Skeletal muscle tissue (tissue), 7 donors: ENCODE measurements around the gene GPR78.

DNA sequence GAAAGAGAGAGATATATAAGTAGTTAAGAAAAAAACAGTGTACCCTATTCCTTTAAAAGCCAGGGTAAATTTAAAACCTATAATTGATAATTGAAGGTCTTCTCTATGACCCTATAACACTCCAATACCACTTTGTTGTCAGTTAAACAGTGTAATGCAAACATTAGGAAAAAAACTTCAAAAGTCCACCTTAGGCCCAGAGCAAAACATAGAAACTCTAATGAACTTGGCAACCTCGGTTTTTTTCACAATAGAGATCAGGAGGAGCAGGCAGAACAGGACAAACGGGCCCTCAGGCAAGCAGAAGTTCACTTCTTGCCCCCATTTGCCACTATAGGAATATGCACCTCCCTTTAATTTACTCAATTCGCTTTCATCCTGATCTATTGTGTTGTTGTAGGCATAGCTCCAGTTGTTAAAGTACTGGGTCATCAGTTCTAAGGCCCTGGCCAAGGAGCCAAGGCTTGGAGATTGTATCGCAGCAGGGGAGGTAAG lies 18.2 kb downstream of the ACOX3 start:
- PRO-cap, 3 experiments, result no peak in any of the 3 experiments
- RAMPAGE, long total RNA, result no peak
- RRBS, 2 experiments, result no CpG with 5 or more reads among the region's 4 CpGs

DNA sequence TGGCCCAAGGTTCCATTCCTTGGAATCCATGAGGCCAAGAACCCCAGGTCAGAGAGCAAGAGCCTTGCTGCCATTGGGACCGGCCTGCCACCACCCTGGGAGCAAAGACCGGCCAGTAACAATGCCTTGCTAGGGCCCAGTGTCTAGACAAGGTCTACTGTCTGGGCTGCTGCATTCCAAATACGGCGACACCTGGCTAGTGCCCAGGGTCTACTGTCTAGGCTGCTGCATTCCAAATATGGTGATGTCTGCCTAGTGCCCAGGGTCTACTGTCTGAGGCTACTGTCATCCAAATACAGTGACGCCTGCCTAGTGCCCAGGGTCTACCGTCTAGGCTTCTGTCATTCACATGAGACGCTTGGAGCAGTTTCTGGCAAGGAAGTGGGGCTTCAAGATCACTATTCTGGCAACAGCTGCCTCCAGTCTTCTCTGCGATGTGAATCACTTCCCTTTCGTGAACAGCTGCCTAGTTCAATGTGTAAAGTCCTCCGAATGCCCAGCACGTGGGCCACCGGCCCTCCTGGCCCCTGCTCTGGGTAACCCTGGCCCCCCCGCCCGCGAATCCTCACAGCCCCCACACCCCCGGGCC lies 12.8 kb downstream of the ACOX3 start:
- PRO-cap, 3 experiments, result peak in 1 of 3 experiments; most common plus-strand start position 469 of the sequence (in 1); most common minus-strand start position 534 of the sequence (in 1)
- RAMPAGE, long total RNA, result no peak
- RRBS, 2 experiments, result 4% methylated on average over 5 of the region's 16 CpGs

DNA sequence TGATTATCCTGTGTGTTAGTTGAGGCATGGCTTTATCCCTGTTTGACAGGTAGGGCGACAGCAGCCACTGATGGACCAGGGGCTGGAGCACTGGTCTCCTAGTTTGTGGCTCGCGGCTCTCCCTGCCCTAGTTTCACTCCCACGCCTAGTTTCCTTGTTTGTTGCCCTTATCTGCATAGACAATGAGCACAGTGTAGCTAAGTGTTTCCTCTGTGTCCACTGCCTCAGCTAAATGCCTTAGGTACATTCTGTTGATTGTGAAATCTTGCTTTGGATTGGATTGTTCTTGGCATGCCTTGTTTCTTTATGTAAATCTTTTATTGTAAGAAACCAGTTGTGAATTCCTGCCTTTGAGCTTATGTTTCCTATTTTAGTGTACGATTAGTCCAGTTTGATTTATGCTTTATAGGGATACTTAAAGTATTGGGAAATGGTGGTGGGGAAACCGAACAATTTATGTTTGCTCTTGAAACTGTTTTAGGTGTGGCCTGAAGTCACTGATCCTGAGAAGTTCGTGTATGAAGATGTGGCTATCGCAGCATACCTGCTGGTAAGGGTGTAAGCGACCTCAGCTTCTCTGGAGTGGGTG lies 11.0 kb downstream of the TRMT44 start:
- PRO-cap, 3 experiments, result no peak in any of the 3 experiments
- RAMPAGE, long total RNA, result no peak
- RRBS, 2 experiments, result no CpG with 5 or more reads among the region's 9 CpGs

- PRO-cap, 3 experiments, result no peak in any of the 3 experiments
- RAMPAGE, long total RNA, result no peak
- RRBS, 2 experiments, result no CpG with 5 or more reads among the region's 20 CpGs
Measured at GRCh38 chr4:8478857-8479584, 38.4 kb downstream of the TRMT44 start.

- PRO-cap, 3 experiments, result no peak in any of the 3 experiments
- RAMPAGE, long total RNA, result no peak
- RRBS, 2 experiments, result 2% methylated on average over 6 of the region's 29 CpGs; no CpG with 5 or more reads in 1 of the 2 experiments
Measured at GRCh38 chr4:8580045-8580698, at the start of gene GPR78. GPR78 (plus strand) TSS chr4:8580392.

DNA sequence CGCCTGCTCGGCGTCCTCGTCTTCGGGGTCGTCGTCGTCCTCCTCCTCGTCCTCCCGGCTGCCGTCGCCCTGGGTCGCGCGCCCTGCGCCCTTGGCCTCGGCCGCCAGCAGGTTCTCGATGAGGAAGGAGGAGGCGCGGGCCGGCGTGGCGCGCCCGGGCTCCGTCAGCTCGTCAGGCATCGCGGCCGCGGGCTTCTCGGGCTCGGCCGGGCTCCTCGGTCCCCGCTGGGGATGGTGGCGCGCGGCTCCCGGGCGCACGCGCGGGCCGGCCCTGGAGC lies 265 bp downstream of the HMX1 start:
- PRO-cap, 3 experiments, result no peak in any of the 3 experiments
- RAMPAGE, long total RNA, result no peak
- RRBS, 2 experiments, result 2 to 3% methylated on average over 26 of the region's 46 CpGs

DNA sequence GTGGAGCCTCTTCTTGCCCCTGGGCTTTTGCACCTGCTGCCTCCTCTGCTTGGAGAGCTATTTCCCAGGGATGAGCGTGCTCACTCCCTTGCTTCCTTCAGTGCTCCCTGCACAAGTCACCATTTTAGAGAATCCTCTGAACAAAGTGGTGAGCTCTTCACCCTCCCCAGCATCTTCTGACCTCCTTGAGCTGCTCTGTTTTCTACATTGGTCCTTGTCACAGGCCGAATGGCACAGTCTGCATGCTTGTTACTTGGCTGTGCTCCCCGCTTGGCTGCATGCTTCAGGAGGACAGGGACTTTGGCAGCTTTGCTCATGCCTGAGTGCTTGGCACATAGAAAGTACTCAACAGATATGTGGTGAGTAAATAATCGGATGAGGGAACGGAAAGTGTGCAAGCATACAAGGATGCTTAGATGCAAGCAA lies 31.5 kb downstream of the SLC2A9 start:
- PRO-cap, 3 experiments, result no peak in any of the 3 experiments
- RAMPAGE, long total RNA, result no peak
- RRBS, 2 experiments, result no CpG with 5 or more reads among the region's 5 CpGs

- PRO-cap, 3 experiments, result no peak in any of the 3 experiments
- RAMPAGE, long total RNA, result no peak
- RRBS, 2 experiments, result no CpG with 5 or more reads among the region's 9 CpGs
Measured at GRCh38 chr4:10072126-10073437, 44.0 kb downstream of the WDR1 start.

- PRO-cap, 3 experiments, result no peak in any of the 3 experiments
- RAMPAGE, long total RNA, result no peak
- RRBS, 2 experiments, result no CpG with 5 or more reads among the region's 11 CpGs
Measured at GRCh38 chr4:10077908-10078265, 38.7 kb downstream of the WDR1 start.

DNA sequence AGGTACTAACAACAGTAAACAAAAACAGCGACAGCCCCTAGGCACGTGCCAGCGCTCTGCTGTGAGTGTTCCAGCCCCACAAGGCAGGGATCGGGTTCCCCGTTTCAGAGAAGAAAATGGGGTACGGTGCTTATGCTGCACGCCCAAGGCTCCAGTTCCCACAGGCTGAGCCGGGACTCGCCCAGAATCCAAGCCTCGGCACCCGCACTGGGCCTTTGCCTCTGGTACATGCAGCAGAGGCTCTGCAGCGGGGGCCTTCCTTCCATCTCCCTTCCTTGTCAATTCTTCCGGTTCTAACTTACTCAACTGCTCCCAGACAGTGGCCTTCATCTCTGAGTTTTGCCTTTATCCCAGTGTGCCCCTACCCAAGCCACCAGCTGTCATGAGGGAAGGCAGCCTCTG lies 37.3 kb downstream of the WDR1 start:
- PRO-cap, 3 experiments, result no peak in any of the 3 experiments
- RAMPAGE, long total RNA, result no peak
- RRBS, 2 experiments, result 88 to 93% methylated on average over 5 of the region's 13 CpGs

DNA sequence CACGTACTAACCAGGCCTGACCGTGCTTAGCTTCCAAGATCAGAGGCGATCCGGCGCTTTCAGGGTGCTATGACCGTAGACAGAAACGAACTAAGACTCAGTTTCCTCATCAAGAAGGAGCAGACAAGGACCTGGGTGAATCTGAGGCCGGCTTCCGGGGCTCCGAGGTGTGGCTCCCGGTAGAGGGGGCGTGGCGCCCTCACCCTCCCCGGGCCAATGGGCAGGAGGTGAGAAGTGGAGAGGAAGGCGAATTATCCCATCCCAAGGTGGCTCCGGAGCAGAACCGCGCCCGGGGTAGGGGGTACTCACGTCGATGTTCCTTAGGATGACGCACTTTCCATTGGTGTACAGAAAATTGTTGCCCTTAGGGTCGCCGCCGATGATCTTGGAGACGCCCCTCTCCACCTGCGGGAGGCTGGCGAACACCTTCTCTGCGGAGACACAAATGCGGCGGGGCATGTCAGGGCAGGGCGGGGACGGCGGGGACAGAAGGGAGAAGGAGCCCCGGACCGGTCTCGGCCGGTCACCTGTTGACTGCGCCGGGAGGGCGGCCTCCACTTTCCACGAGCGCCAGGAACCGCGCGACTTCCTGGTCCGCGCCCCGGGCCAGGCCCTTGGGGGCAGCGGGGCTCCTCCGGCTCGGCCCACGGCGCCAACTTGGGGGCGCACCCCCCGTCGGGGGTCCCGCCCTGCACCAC lies 646 bp downstream of the WDR1 start:
- PRO-cap, 3 experiments, result peak in 2 of 3 experiments; most common plus-strand start position 280 of the sequence (in 1); most common minus-strand start position 581 of the sequence (in 1)
- RAMPAGE, long total RNA, result no peak
- RRBS, 2 experiments, result 9 to 15% methylated on average over 28 of the region's 58 CpGs

DNA sequence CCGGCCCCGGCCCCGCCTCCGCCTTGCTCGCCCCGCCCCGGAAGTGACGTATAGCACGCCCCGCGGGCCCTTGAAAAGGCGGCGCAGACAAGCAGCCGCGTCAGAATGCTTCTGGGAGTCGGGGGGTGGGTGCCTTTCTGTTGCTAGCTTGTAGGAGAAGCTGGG lies 273 bp upstream of the WDR1 start:
- PRO-cap, 3 experiments, result peak in 3 of 3 experiments; most common plus-strand start position 103 of the sequence (in 3)
- RAMPAGE, long total RNA, result no peak
- RRBS, 2 experiments, result 0 to 11% methylated on average over 1 of the region's 16 CpGs

GRCh38 chr4:10174216-10174724 lies 57.7 kb upstream of the WDR1 start:
- PRO-cap, 3 experiments, result no peak in any of the 3 experiments
- RAMPAGE, long total RNA, result no peak
- RRBS, 2 experiments, result no CpG with 5 or more reads among the region's 1 CpG

DNA sequence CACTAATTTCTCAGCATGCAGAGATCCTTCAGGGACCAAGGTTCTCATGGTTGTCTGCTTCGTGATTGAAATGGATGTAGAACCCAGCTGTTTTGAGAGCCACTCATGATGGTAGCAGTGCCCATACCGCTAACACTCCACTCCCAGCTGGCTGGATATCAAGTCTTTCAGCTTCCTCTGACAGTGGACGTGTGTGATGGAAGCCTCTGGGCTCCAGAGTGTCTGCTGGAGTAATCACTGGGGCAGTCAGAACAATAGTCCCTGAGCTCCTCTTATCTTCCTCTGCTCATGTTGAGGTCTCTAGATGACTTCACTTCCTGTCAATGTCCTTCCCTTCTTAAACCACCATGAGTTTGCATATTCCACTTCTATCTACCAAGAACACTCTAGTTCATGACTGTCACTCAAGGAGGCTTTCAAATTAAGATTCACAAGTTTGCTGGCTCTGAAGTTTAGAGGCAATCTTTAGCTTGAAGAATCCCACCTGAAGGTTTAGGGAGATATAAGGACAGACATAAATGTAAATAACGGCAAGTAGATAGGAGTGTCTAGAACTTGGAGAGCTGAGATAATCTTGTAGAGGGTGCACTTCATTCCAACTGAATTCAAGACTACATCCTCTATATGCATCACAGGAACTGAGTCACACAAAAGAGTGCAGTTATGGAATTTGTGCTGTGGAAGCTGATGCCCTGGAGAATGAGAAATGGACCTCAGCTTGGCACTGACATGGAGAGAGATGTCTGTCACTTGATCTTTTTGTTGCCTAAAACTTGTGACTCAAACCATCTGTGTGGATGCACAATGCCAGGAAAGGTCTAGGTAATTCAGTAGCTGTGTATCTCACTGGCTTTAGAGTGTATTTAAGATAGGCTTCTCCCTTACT lies 64.6 kb upstream of the WDR1 start:
- PRO-cap, 3 experiments, result peak in 1 of 3 experiments; most common minus-strand start position 248 of the sequence (in 1)
- RAMPAGE, long total RNA, result no peak
- RRBS, 2 experiments, result no CpG with 5 or more reads among the region's 4 CpGs

GRCh38 chr4:10449699-10450336 lies 7.4 kb downstream of the ZNF518B start:
- PRO-cap, 3 experiments, result no peak in any of the 3 experiments
- RAMPAGE, long total RNA, result no peak
- RRBS, 2 experiments, result no CpG with 5 or more reads among the region's 3 CpGs

DNA sequence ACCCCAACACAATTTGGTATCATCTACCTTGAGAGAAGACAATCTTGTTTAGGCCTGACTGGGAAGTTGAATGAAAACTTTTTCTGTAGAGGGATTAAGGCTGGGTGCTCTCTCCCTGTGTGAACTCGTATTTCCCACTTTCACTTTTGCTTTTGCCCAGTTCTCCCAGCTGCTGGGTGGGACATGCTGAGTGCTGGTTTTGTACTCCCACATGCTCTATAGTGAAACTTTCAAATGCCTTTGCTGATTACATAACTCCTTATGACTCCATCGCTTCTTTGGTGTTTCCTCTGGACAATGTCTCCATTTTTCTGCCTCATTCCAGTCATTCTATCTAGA lies 100.6 kb downstream of the CLNK start:
- PRO-cap, 3 experiments, result no peak in any of the 3 experiments
- RAMPAGE, long total RNA, result no peak
- RRBS, 2 experiments, result no CpG with 5 or more reads among the region's 2 CpGs

DNA sequence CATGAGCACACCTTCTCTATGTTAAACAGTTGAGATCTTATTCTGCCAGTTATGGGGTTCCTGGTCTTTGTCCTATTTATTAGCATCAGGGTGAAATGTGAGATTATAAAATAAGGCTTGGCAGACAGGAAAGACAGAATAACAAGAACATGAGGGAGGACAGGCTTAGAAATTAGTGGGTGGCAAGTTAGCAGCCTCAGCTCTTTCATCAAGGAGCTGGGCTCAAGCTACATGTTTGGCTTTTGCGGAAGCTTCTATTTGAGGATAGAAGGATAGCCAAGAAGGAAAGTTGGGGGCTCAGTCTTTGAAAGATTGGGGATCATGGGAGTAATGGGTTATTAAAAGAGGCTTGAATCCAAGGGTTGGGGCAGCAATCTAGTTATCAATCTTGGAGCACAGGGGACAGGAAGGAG lies 51.8 kb upstream of the CLNK start:
- PRO-cap, 3 experiments, result peak in 2 of 3 experiments; most common plus-strand start position 285 of the sequence (in 2)
- RAMPAGE, long total RNA, result no peak
- RRBS, 2 experiments, result no CpG with 5 or more reads among the region's 1 CpG

DNA sequence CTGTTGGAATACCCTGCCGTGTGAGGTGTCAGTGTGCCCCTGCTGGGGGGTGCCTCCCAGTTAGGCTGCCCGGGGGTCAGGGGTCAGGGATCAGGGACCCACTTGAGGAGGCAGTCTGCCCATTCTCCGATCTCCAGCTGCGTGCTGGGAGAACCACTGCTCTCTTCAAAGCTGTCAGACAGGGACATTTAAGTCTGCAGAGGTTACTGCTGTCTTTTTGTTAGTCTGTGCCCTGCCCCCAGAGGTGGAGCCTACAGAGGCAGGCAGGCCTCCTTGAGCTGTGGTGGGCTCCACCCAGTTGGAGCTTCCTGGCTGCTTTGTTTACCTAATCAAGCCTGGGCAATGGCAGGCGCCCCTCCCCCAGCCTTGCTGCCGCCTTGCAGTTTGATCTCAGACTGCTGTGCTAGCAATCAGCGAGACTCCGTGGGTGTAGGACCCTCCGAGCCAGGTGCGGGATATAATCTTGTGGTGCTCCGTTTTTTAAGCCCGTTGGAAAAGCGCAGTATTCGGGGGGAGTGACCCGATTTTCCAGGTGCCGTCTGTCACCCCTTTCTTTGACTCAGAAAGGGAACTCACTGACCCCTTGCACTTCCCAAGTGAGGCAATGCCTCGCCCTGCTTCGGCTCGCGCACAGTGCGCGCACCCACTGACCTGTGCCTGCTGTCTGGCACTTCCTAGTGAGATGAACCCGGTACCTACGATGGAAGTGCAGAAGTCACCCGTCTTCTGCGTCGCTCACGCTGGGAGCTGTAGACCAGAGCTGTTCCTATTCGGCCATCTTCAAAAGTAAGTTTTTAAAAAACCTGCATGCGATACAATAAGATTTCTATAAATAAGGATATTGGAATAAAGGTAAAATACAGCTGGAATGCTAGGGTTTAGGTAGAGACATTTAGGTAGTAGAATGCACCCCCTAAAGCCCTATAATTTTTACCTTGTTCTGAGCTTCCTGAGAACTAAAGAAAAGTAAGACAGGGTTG lies 362.2 kb downstream of the HS3ST1 start:
- PRO-cap, 3 experiments, result no peak in any of the 3 experiments
- RAMPAGE, long total RNA, result no peak
- RRBS, 2 experiments, result no CpG with 5 or more reads among the region's 30 CpGs

GRCh38 chr4:11429708-11430077 lies 999 bp upstream of the HS3ST1 start:
- PRO-cap, 3 experiments, result no peak in any of the 3 experiments
- RAMPAGE, long total RNA, result no peak
- RRBS, 2 experiments, result no CpG with 5 or more reads among the region's 8 CpGs

DNA sequence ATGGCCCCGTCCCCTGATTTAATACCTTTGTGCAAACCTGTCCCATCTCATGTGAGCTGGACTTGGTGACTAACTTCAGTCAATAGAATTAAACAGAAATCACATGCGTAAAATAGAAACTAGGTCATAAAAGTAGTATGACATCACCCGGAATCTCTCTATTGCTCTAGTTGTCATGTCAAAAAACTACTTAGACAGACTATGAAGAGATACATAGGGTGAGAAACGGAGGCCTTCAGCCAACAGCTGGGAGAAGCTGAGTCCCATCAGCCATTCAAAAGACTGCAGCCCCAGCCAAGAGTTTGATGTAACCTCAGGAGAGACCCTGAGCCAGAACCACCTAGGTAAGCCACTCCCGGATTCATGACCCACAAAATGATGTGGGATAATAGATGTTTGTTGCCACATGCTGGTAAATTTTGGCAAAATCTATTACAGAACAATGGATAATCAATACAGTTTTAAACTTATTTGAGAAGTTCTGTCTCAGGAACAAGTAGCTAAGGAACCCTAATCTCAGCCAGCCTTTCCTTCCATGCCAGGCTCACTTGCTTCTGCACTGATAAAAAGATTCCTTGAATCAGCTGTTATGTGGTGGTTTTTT lies 293.7 kb upstream of the HS3ST1 start:
- PRO-cap, 3 experiments, result no peak in any of the 3 experiments
- RAMPAGE, long total RNA, result no peak
- RRBS, 2 experiments, result no CpG with 5 or more reads among the region's 5 CpGs